Colon Carcinoma Metastatic in the Brain (tissue), 2 donors: Measurements from ENCODE around the genes CHRM2 and PTN.

- PRO-cap, 2 experiments, result no peak in any of the 2 experiments
Observed at GRCh38 chr7:135757741-135758919, 9.5 kb upstream of the FAM180A start.

GRCh38 chr7:135937433-135938249 is 39.5 kb downstream of the MTPN start:
- PRO-cap, 2 experiments, result no peak in any of the 2 experiments

DNA sequence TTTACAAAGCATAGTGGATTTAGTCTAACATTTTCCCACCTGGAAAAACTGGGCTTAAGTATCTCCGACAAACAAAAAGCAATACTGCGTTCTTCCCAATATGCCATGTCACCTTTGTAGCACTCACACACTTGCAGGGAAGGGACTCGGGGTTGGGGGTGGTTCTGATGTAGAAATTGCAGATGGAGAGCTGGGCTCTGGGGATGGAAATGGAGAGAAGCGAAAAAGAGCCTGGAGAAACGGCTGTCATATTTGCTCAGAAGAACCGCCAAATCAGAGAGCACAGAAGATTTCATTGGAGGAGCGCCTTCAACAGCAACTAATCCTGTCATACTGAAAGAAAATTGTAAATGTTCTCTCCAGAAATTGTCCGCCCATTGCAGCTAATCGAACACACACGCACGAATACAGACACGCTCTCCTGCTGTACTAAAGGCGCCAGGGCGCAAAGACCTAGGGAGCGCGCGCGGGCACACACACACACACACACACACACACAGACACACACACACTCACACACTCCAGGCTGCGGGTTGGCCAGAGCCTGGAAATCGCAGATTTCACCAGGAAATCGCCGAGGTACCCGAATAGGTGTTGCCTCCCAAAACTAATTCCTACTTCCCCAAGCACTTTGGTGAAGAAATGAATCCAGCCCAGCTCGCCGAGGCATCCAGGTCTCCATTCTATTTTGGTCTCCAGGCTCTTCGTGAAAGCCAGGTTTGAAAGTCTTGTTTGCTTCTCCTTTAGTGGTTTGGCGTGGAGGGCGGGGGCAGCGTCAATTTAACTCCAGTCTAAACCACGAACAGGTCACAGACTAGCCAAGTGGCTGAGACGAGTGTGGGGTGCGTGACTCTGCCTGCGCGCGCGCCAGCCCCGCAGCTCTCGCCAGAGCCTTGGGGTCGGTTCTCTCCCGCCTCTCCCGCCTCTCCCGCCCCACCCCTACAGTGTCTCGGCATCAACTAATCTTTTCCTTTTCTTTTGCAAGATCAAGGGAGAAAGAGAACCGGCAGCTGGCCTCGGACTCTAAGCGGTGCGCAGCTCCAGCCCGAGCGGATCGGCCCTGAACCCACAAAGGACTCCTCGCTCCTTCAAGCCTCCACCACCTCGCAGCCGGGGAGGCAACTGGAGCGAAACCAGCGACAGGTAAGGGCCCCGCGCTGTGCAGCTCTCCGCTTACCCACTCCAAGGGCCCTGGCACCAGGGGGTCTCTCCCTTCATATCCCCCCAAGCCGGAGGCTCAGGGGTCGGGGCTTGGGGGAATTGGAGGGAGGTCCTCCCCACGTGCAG is at the start of gene CHRM2:
Gene CHRM2, plus strand, starts transcription at position 377 of the 1,287 bp plus-strand sequence.
- PRO-cap, 2 experiments, result no peak in any of the 2 experiments

- PRO-cap, 2 experiments, result no peak in any of the 2 experiments
Observed at GRCh38 chr7:136884349-136885075, 16.1 kb downstream of the CHRM2 start.

DNA sequence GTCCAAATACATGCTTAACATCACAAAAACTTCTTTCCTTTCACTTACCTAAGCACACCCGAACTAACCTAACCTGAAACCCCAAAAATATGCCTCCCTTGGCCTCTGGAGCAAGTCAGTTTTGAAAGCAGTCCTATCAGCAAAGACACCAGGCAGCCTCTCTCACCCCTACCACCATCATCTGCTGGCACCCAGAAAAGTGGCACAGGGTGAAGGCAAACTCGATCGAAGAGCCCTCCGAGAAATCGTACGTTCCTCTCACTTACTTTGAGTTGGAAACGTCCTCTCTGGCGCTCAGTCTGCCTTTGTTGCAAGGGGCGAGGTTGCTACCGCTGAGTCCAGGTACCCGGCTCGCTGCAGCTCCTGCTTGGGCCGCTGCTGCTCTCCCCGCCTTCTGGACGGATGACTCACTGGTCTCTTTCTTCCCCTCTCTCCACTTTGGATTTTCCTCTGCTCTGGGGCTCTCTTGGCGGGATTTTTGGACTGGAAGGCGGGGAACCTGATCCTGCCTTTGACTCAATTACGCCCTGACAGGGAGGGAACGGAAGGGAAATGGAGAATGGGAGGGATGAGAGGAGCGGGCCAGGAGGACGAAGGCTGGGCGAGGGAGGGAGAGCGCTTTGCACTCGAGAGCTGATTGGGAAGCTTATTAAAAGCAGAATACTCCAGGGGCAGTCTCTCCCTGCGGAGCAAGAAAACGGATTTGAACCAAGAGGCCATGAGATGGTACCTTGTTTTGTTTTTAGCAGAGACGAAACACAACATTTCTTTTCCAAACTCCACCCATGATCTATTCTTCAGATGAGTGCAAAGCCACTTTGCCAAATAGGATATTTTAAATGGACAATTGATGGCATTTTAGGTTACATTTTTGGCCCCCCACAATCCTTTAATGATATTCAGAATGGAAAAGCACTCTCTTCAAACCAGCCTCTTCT is at the start of gene PTN:
Gene PTN, minus strand, starts transcription at position 561 of the 938 bp plus-strand sequence.
- PRO-cap, 2 experiments, result no peak in any of the 2 experiments

DNA sequence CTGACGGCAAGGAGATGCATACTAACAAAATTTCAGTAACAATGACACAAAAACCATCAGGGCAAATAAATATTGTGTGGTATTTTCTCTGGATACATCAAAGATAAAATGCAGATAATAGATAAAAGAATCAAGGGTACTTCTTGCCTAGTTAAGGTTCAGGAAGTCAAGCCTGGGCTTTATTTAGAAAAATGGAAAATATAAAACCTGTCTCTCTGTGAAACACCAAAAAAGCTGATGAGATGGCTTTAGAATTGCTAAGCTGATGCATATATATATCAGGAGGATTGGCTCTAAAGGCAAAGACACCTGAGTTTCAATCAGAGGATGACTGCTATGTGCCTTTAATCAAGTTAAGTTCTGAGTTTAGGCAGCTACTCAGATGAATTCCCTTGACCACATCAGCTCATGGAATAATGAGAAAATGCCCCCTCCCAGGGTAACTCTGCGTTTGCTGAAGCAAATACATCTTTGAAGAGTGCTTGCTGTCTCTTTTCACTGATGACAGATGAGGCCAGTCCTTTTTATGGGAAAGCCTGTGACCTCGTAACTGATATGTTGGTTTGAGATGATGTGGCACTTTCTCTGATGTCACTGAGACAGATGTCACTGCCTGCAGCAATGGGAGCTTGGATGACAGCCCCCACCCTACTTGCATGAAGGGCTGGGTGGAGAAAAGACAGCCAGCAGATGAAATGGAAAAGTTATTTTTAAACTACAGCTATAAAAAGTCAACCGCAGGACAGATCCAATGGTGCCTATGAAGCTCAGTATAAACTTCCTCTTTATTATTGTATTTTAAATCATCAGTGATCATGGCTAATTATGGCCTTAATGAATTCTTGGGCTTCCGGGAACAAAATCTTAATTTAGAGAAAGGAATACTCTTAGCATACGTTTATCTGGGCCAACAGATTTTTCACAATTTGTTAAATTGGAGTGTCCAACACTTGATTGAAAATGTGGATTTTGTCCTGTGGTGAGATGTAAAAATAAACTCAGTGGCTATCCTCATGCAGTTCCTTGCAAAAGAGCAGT is 43.7 kb upstream of the DGKI start:
- PRO-cap, 2 experiments, result no peak in any of the 2 experiments

- PRO-cap, 2 experiments, result no peak in any of the 2 experiments
Observed at GRCh38 chr7:137942860-137943759, 58.8 kb downstream of the CREB3L2 start.

- PRO-cap, 2 experiments, result no peak in any of the 2 experiments
Observed at GRCh38 chr7:137977100-137977511, 24.8 kb downstream of the CREB3L2 start.

DNA sequence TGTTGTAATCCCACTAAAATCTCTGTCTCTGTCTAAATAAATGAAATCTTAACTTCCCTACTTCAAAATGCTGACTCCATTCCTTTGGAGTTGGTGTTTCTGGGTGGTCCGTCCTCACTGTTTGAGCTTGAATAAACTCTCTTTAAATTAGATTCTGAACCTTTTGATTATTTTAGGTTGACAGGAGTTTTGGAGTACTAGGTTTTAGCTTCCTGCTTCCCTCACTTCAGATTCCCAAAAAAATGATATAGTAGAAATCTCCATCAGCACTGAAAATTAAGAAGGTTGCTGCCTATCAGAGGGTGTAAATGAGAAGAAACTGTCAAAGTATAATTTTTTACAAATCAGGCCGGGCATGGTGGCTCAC is 49.7 kb downstream of the AKR1D1 start:
- PRO-cap, 2 experiments, result no peak in any of the 2 experiments

- PRO-cap, 2 experiments, result no peak in any of the 2 experiments
Observed at GRCh38 chr7:138161379-138161951, 85.2 kb downstream of the AKR1D1 start.

GRCh38 chr7:138520308-138521051 is 60.4 kb downstream of the TRIM24 start:
- PRO-cap, 2 experiments, result no peak in any of the 2 experiments

- PRO-cap, 2 experiments, result no peak in any of the 2 experiments
Observed at GRCh38 chr7:138564095-138564808, 104.2 kb downstream of the TRIM24 start.

DNA sequence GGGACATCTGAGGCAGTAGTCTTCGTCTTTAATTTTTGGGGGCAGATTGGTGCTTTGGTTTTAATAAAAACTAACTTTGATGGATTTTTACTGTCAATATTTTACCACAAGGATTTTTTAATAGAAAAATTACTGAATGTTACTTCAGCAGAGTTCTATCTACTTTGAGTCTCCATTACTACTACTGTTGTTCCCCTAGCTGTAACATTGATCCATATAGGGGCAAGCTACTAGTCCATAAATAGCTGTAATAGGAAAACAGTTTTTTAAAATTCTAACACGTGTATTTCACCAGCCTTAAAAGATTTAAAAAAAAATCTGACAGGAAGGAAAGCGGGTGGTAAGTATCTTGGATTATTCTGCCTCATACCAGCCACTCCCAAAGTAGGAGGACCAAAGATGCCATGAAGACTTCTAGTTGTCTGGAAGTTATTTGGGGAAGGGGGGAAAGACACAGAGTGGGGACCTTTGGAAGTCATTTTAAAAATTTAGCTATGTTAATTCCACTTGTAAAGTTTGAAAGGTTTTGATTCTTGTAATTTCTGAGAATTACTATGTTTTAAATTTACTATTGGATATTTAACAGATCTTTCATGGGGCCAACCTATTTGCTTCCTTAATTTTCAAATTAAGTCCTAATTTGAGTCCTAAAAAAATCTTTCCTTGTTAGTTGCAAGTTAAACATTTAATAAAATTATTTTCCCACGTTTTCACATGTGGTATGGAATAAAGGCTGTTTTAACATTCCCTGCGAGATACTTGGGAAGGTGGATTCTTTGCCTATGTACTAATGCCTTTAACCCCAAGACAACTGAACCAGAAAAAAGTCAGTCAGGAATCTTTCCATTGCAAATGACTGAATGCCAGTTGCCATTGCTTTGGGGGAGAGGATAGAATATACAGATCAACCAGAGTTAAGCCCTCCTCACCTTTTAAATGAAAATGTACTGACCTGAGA is 111.6 kb downstream of the SVOPL start:
- PRO-cap, 2 experiments, result no peak in any of the 2 experiments

- PRO-cap, 2 experiments, result no peak in any of the 2 experiments
Observed at GRCh38 chr7:138776017-138776603, 21.7 kb upstream of the TMEM213 start.

DNA sequence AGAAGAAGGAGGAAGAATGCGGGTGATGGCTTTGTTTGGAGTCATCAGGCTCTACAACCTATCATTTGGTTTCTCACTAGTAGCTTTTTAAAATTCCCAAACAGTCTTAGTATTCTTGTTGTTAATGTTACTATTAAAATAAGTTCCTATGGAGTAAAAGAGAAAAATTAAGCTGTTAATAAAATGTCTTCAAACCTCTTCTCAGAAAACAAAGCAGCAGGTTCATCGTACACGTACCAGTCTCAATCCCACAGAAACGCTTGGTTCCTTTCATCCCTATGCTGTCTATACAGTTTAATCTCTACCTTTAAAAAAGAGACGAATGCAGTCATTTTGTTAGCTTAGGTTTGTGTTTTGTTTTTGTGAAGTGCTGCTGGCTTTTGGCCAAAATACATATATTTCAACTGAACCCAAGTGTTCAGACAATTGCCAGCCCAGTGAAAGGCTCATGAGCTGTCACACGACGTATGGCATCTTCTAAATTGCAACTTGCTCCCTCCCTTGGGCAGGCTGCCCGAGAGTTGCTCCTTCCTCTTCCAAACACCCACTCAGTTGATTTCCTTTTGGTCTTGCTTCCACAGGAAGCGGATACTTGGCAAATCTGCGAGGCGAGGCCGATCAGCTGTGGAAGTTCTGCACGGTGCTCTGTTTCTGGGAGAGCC is 39.4 kb upstream of the ATP6V0A4 start:
- PRO-cap, 2 experiments, result no peak in any of the 2 experiments

- PRO-cap, 2 experiments, result no peak in any of the 2 experiments
Observed at GRCh38 chr7:138890581-138891601, 90.3 kb downstream of the KIAA1549 start.

DNA sequence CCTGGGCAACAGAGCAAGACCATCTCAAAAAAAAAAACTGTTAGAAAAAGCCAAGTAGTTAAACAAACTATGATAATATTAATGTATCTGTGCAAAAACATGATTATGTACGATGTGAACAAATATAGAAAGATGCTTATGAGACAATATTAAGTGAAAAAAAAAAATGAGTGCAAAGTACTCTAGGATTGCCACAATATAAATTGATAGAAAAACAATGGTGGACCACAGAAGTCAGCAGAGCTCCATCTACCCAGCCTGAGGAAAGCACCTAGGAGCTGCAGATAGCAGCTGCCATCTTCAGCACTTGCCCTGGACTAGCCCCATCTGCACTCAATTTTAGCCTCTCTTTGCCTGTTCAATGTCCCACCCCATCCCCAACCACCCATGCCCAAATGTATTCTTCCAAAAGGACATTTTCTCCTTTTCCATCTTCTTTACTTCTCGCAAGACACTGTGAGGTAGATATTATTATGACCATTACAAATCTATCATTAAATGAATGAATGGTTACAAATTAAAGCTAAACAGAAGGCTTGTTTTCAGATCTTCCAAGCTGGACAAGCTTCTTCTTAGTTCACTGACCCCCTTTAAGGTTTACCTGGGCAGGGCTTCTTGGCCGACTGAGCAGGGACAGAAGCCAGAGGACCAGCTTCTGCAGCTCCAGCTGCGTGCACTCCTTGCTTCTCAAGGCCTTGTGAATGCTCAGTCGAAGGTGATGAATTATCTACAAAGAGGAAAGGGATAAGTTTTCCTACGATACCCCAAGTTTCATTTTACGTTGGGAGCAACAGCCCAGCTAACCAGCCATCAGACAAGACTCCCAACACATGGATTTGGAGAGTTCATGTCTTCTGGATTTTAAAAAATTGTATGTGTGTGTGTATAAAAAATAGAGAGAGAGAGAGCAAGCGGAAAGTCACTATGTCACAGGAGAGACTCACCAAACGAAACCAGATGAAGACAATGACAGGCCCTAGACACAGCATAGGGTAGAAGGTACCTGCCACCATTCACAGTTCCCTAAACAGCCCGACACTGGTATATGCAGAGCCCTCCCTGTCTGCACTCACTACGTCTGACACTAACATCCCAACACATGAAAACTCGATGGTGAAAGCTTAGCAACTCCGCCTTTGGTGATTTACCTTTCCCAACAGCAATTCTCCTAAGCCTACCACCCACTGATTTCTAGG is 9.3 kb downstream of the ZC3HAV1L start:
- PRO-cap, 2 experiments, result no peak in any of the 2 experiments

DNA sequence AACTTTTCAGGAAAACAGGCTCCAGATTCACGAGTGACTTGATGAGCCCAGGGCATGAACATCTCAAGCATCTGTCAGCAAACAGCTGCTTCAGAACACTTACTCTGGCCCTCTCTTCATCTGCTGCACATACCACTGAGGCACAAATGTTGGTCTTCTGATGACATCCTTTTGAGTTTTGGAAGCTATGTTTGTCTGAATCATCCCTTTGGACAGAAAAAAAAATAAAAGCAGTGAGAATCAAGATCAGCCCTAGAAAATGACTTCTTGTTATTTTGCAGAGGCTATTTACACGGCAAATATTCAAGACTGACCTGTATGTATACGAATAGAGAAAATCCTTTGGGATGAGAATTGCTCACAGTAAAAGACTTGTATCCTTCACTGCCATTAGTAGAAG is 25.1 kb upstream of the ZC3HAV1L start:
- PRO-cap, 2 experiments, result no peak in any of the 2 experiments

DNA sequence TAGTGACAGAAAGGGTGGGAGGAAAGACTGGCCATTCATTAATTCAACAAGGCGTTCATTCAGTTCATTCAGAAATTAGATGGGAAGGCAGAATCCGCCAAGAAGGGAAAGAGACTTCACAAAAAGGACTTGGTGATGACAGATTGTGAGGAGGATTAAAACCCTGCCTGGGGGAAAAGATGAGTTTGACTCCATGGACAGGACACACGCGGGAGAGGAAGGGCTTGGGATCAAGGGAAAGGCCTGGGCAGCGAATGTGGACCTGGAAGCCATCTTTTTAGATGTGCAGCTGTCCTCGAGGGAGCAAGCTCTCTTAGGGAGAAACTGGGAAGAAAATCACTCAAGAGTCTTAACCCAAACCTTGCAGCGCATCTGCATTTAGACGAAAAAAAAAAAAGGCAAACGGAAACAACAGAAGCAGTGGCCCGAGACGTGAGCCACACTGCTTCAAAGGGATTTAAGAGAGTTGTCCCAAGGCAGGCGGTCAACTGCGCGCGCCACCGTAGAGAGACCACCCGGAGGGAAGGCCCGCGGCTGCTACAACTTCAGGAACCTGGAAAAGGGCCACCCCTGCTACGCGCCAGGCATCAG is 1.5 kb downstream of the ZC3HAV1 start:
- PRO-cap, 2 experiments, result no peak in any of the 2 experiments

GRCh38 chr7:139108750-139109164 is 763 bp downstream of the ZC3HAV1 start:
- PRO-cap, 2 experiments, result peak in 2 of 2 experiments; most common plus-strand start chr7:139108956 (in 1); most common minus-strand start chr7:139109033 (in 2)